A172 (cell line): ENCODE measurements around a stretch of chr2.

DNA sequence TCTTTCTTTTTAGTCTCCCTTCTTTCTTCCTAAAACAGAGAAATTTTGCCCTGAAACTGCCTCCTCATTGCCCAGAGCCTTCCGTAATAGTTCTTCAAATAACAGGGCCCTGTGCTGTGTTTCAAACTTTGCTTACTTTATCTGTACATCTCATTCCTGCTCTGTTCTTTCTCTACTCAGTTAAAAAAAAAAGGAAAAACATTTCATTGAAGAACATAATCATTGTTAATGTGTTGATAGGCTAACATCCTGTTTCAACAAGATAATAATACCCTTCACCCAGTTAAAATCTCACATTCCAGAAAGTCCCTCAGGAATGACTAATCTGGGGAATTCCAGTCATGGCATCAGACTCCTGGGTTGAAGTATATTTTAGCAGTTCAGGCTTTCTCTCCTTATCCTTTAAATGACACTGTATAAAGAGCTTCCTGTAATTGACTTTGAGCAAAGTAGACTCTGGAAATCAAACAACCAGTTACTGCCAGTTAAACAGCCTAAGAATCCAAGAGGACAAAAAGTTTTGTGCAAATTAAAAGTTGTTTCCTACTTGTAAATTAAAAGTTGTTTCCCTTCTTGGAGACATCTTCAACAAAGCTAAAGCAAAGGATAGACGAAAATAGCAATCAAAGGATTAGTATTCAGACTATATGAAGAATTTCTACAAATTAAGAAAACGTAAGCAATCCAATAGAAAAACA lies 45.5 kb upstream of the ITGAV start:
- RAMPAGE, long total RNA, result no peak

DNA sequence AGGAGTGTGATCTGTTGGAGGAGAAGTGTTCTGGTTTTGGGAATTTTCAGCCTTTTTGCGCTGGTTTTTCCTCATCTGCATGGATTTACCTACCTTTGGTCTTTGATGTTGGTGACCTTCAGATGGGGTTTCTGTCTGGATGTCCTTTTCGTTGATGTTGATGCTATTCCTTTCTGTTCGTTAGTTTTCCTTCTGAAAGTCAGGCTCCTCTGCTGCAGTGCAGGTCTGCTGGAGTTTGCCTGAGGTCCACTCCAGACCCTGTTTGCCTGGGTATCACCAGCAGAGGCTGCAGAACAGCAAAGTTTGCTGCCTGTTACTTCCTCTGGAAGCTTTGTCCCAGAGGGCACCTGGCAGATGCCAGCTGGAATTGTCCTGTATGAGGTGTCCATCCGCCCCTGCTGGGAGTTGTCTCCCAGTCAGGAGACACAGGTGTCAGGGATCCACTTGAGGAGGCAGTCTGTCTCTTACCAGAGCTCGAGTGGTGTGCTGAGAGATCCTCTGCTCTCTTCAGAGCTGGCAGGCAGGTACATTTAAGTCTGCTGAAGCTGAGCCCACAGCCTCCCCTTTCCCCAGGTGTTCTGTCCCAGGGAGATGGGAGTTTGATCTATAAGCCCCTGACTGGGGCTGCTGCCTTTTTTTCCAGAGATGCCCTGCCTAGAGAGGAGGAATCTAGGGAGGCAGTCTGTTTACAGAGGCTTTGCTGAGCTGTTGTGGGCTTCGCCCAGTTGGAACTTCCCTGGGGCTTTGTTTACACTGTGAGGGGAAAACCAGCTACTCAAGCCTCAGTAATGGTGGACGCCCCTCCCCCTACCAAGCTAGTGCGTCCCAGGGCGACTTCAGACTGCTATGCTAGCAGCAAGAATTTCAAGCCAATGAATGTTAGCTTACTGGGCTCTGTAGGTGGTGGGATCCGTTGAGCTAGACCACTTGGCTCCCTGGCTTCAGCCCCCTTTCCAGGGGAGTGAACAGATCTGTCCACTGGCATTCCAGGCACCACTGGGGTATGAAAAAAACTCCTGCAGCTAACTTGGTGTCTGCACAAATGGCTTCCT lies 34.7 kb downstream of the TFPI start:
- RAMPAGE, long total RNA, result no peak

DNA sequence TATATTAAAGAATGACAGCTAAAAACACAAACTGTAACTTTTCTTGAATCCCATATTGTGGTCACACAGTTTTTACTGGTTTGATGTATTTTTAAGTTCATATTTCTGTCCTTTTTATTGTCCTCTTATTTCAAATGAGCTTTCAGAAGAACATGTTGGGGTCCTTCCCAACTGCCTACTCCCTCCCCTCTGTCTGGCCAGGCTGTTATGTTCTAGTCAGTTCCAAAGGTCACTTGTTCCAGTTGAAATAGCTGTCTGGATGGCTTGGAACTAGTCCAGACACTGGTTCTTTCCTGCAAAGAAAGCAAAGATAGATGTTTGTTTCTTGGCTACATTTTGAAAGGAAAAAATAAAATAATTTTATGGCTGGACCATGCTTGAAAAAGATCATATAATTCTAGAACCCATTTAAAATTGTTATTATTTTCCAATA lies 306.9 kb downstream of the GULP1 start:
- RAMPAGE, long total RNA, result no peak

DNA sequence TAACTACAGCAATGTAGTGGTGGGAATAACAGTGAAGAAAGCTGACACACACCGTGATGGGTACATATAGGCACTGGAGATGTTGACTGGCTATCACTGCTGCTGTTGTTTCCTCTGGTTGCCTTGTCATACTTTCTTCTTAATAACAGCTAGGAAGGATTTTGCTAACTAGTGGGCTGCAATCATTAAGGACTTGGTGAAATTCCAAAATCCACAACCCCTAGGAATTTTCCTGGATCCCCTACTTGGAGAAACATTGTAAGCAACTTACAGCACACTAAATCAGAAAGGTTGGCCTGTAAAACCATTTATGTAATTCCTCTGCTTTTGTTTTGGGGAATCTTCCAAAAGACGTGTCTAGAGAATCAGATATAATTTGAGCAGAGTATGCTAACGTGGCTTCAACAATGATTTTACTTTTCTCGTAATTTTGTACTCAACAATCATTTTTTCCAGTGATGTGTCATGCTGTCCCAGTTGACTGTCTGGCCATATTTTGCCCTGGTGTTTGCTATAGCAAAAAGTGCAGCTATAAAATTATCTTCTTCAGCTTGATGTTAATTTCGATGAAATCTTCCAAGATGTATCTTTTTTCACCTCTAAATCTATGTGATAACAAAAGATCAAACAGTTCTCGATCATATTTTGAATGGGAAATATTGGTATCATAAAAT lies 8.0 kb upstream of the COL3A1 start:
- RAMPAGE, long total RNA, result no peak

DNA sequence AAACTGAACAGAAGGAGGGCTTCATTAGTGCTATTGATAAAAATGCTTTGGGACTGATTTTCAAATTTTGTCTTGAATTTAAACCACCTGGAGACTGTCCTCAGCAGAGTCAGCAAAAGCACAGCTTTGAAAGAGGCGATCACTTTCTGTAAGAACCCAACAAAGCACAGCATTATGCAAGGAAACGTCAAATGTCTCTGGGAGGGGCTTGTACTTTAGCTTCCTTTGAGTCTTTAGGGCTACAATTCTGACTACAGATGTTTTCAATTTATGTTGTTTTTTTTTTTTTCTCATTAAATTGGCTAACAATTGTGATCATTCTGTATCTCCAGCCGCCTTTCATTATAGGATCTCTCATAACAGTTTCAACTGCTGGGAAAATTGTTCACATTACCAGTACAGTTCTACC lies 48.3 kb downstream of the COL3A1 start:
- RAMPAGE, long total RNA, result no peak

DNA sequence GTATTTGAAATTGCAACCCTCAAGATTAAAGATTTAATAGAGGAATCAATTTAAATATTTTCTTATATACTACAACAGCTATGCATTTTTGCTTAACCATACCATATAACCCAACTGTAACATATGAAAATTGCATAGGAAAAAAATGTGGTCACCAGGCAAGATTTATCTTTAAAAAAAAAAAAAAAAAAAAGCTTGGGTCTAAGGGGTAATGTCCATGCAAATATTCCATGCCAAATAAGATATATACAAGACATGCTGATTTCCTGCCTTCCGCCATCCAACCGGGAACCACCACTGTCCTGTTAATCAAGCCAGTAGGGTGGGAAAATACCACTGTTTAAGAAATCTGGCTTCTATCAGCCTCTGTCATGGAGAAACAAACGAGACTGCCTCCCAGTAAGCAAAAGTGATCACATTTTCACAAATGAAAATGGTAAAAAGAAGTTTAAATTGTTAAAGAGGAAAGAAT lies 988 bp downstream of the COL5A2 start:
- RAMPAGE, long total RNA, result no peak

- RAMPAGE, long total RNA, result no peak
Observed at GRCh38 chr2:189222319-189222919, 42.9 kb upstream of the COL5A2 start.

GRCh38 chr2:189552257-189552858 lies 28.2 kb downstream of the SLC40A1 start:
- RAMPAGE, long total RNA, result no peak

GRCh38 chr2:189579409-189580532 lies 815 bp downstream of the SLC40A1 start:
- RAMPAGE, long total RNA, result no peak

GRCh38 chr2:189662398-189662814 lies 1.1 kb downstream of the ASDURF start:
- RAMPAGE, long total RNA, result no peak

DNA sequence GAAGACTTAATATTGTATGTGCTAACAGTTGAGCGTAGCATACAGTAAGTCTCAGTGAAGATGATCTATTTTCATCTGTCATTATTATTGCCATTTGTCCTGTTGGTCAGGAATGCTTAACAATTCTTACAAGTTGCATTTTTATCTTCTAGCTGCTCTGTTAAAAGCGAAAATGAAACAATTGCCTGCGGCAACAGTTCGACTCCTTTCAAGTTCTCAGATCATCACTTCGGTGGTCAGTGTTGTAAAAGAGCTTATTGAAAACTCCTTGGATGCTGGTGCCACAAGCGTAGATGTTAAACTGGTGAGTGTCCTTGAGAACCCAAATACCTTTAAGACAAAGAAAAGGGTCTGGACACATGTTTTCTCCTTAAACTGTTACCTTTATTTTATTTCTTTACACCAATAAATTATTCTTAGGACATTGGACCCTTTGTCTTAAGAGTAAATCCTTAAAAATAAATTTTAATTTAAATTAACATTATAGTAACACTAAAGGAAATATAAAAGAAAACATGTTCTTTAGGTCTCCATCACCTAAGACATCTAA lies 7.5 kb downstream of the PMS1 start:
- RAMPAGE, long total RNA, result no peak

- RAMPAGE, long total RNA, result no peak
Observed at GRCh38 chr2:190279410-190280144, 40.0 kb downstream of the HIBCH start.

- RAMPAGE, long total RNA, result no peak
Observed at GRCh38 chr2:190469601-190470237, 61.6 kb downstream of the MFSD6 start.

DNA sequence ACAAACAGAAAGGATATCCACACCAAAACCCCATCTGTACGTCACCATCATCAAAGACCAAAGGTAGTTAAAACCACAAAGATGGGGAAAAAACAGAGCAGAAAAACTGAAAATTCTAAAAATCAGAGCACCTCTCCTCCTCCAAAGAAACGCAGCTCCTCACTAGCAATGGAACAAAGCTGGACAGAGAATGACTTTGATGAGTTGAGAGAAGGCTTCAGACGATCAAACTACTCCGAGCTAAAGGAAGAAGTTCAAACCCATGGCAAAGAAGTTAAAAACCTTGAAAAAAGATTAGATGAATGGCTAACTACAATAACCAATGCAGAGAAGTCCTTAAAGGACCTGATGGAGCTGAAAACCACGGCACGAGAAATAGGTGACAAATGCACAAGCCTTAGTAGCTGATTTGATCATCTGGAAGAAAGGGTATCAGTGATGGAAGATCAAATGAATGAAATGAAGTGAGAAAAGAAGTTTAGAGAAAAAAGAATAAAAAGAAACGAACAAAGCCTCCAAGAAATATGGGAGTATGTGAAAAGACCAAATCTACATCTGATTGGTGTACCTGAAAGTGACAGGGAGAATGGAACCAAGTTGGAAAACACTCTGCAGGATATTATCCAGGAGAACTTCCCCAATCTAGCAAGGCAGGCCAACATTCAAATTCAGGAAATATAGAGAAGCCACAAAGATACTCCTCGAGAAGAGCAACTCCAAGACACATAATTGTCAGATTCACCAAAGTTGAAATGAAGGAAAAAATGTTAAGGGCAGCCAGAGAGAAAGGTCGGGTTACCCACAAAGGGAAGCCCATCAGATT lies 62.3 kb downstream of the NEMP2 start:
- RAMPAGE, long total RNA, result no peak

GRCh38 chr2:190760778-190761117 lies 111.9 kb downstream of the NAB1 start:
- RAMPAGE, long total RNA, result no peak

DNA sequence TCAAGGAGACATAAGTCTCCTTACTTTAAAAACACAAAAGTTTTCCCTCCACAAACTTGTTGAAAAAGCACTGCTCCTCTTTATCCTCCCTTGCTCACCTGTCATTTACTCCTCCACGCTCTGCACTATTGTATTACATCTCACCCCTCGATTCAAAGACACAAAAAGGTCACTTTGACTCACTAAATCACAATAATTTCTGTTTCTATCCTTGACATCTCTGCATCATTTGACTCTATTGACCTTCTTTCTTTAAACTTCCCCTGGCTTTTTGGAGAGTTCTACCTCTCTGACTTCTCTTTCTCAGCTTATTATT lies 35.0 kb upstream of the GLS start:
- RAMPAGE, long total RNA, result no peak

DNA sequence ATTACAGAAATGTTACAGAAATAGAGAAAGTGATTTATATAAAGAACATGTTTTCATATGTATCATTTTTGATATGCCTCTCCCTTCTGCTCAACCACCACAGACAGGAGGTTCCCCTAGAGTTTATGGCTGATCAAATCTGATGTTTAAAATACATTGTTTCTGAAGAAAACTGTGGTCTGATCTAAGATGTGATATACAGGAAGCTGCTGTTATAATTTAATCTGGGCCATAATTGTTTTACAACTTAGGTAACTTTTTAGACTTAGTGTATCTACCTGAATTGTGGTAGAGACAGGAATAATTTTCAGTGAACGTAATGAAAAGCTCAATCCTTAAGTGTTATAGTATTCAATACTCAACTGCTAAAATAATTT lies 37.0 kb downstream of the STAT4 start:
- RAMPAGE, long total RNA, result no peak

GRCh38 chr2:191246719-191247067 lies 1.5 kb downstream of the MYO1B start:
- RAMPAGE, long total RNA, result no peak

- RAMPAGE, long total RNA, result no peak
Observed at GRCh38 chr2:191264745-191265145, 19.5 kb downstream of the MYO1B start.

DNA sequence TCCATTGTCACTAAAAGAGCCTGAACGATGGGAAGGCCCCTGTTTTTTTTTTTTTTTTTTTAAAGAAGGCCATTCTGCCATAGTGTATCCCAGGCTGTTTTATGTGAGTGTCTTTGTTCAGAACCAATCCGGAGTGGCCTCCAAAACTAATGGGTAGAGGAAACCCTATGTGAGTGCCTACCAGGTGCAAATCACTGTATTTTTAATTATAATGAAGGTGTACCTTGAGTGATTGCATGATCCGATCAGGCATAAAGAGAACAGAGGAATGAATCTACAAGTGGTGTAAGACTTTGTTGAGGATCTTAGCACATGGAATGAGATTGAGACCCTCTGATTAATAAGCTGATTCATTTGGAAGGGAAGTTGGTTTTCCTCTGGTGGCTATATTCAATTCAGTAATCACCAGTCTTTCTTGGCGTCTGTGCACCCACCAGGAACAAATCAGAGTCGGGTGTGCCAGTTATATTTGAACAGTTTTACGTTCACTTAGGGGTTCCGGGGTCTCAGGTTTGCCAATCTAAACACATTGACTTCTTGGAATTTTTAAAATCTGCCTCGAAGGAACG lies 20.0 kb downstream of the MYO1B start:
- RAMPAGE, long total RNA, result no peak